ENCODE results near the gene CNPY3.

GRCh38 chr6:41371223-41371941 lies 36.0 kb downstream of the NCR2 start:
- RRBS: 3% methylated on average over 27 of the region's 41 CpGs

- RRBS: no CpG with 5 or more reads among the region's 42 CpGs
Measured at GRCh38 chr6:41406721-41407151, 71.3 kb downstream of the NCR2 start.

DNA sequence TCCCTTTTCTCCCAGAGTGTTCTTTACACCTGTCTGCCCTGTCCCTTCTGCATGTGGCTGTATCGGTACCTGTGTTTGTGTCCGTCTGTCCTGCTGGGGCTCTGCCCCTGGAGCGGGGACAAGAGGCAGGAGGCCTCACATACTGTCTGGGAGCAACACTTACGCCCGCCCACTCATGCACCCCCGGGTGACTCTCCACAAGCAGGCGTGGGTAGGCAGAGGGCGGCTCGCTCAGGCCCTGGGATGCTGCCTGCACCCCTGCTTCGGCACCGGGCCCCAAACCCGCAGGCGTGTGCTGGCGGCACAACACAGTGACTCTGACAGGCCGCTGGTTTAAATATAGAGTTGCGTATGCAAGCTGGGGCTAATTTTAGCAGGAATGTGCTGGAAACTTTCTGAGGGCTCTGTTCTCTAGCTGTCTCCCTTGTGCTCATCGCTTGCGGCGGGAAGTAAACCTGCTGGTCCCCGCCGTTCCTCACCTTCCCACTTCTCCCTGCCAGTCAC lies 94.7 kb upstream of the FOXP4 start:
- RRBS: 29% methylated on average over 4 of the region's 21 CpGs

DNA sequence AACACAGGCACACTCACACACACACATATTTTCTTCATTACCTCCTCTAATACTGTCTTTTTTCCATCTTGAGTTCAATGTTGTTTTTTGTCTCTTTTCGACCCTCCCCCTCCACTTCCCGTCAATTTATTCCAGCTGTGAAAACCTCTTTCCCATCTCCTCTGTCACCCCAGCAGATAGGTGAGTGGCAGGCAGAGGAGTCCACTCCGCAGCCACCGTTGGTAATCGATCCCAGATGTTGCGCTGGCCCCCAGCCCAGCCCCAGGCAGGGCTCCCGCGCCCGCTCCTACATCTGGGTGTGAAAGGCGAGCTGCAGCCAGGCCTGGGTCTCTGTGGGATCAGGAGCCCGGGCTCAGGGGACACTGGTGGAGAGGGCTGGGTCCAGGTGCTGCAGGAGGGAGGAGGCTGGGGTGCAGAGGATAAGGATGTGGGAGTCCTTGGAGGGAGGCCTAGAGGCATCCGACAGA lies 56.7 kb upstream of the FOXP4 start:
- RRBS: no CpG with 5 or more reads among the region's 12 CpGs

DNA sequence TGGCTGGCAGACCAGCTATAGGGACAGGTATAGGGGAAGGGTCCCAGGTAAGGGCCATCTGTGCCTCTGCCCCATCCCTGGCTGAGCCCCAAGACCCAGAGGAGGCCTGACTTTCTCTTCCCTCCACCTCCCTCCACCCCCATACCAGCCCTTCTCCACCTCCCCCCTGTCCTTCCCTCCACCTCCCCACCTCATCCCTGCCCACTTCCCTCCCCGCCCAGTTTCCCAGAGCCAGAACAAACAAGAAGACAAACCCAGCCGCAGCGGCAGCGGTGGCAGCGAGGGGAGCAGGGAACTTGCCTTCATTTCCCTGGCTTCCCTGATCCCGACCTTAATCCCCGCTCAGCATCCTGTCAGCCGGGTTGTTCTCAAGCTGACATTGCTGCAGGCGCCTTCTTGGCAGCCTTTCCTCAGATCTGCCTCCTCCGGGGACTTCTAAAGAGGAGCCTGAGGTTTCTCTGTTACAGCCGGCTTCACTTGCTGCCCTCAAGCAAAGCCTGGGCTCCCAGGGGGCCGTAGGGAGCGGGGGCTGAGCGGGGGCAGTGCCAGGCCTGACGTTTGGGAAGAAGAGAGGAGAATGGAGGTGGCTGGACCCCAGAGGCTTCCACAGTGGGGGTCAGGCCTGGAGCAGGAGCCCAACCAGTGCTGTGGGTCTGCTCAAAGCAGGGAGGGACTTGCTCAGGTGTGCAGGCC lies 18.1 kb upstream of the FOXP4 start:
- RRBS: 5% methylated on average over 3 of the region's 15 CpGs

DNA sequence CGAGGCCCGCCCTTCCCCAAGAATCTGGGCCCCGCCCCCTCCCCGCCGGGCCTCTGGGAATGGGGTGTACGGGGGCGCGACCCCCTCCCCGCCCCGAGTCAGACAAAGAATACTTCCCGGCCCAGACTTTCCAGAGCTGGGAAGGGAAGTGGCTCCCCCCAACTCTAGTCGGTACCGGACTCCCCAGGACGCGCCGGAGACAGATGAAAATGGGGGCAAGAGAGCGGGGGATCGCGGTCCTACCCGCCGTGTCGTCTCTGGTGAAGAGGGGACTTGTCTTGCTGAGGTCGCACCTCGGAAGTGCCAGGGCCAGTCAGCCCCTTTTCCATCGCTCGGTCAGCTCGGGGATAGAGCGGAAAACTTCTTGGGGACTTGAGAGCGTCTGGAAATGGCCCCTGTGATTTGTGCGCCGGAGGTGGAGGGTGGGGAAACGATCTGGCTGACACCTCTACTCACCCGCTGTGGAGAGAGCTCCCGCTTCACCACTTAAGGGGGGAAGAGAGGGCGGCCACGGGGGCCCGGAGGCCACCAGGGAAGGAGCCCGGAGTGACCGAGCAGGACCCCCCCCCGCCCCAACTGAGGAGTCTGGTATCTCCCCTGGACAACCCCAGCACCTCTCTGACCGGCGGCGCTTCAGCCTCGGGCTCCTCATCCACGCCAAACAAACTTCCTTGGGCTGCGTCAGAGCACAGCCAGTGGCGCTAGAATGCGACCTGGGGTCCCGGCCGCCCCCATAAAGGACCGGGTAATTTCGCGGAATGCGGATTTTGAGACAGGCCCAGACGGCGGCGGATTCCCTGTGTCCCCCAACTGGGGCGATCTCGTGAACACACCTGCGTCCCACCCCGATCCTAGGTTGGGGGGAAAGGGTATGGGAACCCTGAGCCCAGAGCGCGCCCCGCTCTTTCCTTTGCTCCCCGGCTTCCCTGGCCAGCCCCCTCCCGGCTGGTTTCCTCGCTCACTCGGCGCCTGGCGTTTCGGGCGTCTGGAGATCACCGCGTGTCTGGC lies 1.3 kb downstream of the FOXP4 start:
- RRBS: 5% methylated on average over 20 of the region's 74 CpGs

DNA sequence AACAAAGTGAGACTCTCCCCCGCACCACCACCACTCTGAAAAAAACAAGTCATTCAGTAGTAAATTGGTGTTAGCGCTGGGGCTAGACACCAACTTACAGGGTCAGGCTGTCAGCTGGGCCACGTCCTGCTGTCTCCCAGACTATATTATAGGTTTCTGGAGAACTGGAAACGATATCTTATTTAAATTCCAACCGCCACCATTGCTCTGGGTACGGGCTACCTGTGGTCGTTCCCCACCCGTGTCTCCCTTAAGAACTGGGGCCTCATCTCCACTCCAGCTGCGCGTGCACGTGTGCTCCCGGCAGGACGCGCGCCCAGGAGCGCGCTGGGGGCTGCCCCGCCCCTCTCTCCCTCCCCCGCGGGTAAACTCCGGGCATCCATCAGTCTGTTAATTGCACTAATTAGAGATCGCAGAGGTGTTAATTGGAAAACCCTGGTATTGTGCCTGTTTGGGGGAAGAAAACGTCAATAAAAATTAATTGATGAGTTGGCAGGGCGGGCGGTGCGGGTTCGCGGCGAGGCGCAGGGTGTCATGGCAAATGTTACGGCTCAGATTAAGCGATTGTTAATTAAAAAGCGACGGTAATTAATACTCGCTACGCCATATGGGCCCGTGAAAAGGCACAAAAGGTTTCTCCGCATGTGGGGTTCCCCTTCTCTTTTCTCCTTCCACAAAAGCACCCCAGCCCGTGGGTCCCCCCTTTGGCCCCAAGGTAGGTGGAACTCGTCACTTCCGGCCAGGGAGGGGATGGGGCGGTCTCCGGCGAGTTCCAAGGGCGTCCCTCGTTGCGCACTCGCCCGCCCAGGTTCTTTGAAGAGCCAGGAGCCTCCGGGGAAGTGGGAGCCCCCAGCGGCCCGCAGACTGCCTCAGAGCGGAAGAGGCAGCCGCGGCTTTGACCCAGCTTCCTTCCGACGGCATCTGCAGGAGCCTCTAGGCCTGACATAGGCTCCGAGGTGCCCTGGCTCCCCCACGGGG lies 14.4 kb downstream of the FOXP4 start:
- RRBS: 19% methylated on average over 18 of the region's 59 CpGs

DNA sequence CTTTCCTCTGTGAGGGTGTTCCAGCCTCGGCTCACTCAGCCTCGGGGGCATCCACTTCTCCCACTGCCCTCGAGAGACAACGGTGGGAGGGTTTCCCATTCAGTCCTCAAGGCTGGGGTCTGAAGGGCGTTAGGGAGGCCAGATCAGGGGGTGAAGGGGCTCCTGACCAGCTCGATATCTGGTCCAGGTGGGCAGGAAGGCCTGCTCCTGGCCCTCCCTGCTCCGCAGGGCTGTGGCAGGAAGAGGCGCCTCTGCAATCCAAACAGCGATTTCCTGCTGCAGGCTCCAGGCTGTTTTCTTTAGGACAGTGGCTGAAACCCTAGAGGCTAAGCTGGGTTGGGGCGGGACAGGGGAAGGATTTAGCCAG lies 17.5 kb downstream of the MDFI start:
- RRBS: no CpG with 5 or more reads among the region's 10 CpGs

- RRBS: 21% methylated on average over 3 of the region's 14 CpGs
Measured at GRCh38 chr6:41732516-41733582, 2.6 kb downstream of the TFEB start.

GRCh38 chr6:41921896-41922368 lies 633 bp downstream of the BYSL start:
- RRBS: no CpG with 5 or more reads among the region's 16 CpGs

DNA sequence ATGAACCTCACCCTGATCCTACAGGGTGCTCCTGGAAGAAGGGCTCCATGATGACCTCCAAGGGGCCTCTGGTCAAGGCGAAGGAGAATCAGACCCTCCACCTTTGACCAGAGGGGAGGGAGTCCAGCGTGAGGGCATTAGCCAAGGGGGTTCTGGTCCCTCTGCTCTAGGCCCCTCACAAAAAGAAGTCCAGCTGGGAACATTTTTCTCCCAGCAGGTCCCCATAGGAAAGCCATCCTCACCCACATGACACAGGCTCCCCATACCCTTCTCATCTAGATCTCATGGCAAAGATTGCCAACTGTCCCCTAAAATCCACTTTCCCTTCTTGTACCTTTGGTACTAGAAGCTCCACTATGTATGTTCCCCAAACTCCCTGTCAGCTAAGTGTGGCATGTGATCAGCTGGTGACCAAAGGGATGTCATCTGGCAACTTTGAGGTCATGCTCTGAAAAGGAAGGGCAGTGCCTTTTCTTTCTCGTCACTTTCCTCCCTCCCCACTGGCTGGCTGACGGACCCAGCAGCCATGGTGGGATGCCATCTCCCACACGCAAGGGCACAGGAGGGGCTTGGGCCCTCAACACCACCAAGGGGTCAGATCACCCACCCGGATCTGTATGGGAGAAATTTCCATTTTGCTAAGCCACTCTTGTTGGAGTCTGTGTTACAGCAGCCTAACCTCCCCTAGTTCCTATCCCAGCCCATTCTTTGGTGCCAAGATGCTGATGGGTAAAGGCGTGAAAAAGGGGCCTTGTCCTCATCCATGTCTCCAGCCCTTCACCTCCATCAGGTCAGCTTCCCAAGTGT lies 23.8 kb upstream of the TAF8 start:
- RRBS: no CpG with 5 or more reads among the region's 7 CpGs

DNA sequence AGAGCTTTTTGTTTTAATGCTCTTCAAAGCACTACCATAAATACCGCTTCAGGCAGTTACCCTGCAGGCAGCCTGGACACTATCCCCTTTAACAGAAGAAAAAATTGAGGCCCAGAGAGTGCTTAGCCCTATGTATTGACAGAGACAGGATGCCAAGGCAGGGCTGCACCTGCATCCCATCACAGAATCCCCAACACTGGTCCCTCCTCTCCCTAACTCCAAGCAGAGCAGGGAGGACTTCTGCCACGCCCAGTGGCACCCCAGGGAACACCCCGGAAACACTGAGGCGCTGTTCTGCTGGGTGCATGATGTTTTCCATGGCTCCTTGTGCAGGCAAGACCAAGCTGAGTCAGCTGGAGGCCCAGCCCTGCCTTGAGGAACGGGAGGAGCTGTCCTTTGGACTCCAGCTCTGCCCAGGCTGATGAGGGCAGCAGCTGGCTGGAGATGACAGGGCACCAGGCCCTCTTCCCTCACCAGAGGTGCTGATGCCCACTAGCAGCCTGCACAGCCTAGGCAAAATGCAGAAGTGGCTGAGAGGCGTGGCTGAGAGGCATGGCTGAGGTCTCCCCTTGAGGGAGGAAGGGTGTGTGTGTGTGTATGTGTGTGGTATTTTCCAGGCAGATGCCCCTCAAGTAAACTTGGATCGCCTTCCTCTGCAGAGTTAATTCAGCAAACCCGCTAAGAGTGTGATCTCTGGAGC lies 2.5 kb downstream of the C6orf132 start:
- RRBS: no CpG with 5 or more reads among the region's 8 CpGs

DNA sequence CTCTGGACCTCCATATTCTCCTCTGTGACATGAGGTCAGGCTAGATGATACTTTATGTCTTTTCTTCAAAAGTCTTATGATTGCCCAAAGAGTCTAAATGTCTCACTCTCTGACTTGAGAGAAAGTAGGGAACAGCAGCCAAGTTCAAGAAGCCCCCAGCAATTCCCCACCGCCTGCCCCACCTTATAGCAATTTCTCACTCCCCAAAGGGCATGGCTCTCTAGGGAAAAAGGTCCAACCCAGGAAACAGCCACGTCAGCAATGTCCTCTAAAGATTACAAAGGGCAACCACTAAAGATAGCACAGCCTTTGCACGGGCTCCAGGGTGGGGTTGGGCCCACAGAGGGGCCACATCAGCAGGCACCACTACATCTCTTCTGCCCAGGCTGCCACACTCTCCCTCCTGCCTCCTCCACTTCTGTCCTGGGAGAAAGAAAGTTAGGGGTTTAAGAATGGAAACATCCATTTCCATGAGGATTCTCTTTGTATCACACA lies 71.2 kb downstream of the TRERF1 start:
- RRBS: no CpG with 5 or more reads among the region's 3 CpGs

- RRBS: no CpG with 5 or more reads among the region's 5 CpGs
Measured at GRCh38 chr6:42448443-42448825, 3.3 kb downstream of the TRERF1 start.

DNA sequence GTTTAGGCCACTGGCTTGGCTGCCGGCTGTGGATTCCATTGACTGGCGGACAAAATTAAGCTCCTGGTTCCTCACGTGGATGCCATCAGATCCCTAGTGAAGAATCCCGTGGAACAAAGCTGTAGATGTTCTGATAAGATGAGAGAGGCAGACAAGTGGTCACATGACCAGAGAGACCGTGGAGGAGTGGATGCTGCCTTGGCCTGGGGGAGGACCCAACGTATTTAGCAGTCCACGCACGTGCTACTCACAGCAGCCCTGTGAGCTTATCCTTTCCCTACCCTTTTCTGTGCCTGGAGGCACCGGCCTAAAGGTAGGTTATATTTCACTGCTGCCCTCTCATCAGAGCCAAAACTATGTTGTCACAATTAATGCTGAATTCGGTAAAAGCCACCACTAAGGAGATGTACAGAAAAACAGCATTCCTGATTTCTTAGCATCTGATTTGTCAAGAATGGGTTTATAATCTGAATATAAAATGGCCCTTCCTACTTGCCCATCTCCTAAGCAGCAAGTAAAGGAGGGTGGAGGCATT lies 15.7 kb upstream of the UBR2 start:
- RRBS: no CpG with 5 or more reads among the region's 10 CpGs

DNA sequence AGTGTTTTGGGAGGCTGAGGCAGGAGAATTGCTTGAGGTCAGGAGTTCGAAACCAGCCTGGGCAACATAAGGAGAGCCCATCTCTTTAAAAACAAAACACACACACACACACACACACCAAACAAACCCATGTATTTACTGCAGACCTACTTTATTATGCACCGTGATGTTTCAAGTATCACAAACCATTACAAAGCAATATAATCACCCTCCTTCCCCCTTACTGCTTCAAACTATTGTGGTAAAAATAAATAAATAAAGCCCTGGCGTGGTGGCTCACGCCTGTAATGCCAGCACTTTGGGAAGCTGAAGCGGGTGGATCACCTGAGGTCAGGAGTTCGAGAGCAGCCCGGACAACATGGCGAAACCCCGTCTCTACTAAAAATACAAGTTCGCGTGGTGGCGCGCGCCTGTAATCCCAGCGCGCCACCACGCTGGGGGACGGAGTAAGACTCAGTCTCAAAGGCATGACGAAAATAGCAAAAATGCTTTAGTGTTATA lies 1.5 kb downstream of the TBCC start:
- RRBS: no CpG with 5 or more reads among the region's 19 CpGs

GRCh38 chr6:42746908-42747417 lies 1.1 kb upstream of the TBCC start:
- RRBS: 0% methylated on average over 4 of the region's 37 CpGs

DNA sequence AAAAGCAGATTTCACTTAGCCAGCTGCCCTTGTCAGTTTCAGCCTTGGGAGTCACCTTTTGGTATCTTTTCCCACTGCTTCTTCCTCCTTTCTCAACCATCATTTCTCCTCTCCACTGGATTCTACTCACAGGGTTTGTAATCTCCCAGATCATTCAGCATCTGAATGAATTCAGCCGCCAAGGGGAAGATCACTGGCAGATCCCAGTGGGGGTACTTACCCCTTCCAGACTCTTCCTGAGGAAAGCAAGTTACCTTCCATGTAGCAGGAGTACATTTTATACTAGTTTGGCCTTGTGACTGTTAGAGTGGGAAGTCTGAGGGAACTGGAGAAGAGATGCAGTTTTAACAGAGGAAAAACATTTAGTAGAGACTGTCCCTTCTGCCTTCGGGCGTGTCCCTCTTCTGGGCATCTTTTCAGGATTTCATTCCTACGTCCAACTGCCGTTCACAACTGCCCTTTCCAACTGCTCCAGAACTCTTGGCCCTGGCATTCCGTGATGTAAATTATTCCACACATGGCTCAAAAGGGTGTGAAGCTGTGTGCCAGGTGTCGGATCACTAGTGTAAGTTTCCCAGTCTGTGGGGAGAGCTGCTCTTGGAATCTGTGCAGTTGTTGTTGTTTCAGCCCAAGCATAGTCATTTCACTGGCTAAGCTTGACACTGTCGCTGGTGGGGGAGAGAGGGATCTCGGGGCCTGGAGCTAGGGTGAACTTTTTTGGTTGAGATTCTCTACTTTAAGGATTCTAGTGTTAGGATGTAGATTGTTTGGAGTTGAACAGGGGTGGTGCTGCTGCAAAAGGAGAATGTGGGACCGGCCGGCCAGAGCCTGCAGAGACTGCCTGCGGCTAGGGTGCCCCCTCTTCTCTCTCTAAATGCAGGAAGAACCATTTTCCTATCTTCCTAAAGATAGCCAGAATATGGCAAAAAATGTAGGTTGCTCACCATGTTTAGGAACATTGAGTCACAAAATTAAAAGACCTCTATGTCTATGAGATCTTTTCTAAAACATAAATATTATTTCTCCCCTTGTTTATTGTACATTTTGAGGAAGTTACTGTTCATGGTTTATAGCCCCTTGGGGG lies 39.1 kb downstream of the BICRAL start:
- RRBS: no CpG with 5 or more reads among the region's 12 CpGs

GRCh38 chr6:42929354-42929876 lies at the start of gene CNPY3:
Gene CNPY3, plus strand, starts transcription at chr6:42929480.
- RRBS: under 1% methylated on average over 19 of the region's 52 CpGs

GRCh38 chr6:42963878-42964480 lies 3.4 kb downstream of the GNMT start:
- RRBS: no CpG with 5 or more reads among the region's 8 CpGs

Measured in skeletal muscle cell (primary cell).